Gastroesophageal sphincter (tissue), 4 donors: ENCODE measurements around a stretch of chr3.

DNA sequence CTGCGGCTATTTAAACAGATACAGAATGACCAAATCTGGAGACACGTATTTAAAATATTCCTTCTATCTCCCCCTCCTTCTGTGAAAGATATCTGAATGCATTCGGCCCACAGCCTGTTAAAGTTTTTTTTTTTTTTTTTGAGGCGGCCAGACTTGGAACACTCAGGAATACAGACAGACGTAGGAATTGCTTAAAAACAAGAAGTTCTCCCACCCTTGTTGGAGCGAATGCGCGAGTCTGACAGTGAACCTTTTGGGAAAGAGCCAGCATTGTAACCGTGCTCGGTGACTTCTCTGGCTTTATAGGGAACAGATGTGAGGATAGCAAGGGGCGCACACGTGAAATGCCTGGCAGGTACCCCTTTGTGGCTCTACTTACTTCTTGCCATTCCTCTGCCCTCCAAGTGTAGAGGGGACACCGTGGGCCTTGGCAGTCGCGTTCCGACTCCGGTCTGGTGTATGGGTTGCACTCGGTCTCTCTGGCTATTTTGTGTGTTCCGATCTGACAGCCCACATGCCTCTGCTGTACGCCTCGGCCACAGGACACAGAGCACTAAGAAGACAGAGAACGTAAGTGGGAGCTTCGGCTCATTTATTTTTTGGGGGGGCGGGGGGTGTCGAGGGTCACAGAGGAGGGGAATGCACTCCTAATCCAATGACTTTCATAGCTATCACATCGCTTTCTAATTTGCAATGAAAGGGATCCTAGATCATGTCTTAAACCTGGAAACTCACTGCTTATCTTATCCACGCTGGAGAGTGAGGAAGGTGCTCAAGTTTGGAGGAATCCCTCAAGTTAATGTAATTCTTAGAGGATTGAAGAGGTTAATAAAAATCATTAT is 126.4 kb downstream of the ADAMTS9 start:
- PRO-cap = unidirectional peak, plus-strand start at position 146 of the sequence; unidirectional peak, plus-strand start at position 309 of the sequence; bidirectional peak, plus-strand start at position 541 of the sequence, minus-strand start at position 461 of the sequence
- RAMPAGE, long total RNA, 4 experiments = start-site peak on the plus strand in 2 of 4 experiments, centred at positions 231 to 529 of the sequence, 46 to 490 reads per replicate; start-site peak on the minus strand in 1 of 4 experiments, centred at position 429 of the sequence, 35 reads per replicate

- PRO-cap = no peak
- RAMPAGE, long total RNA, 4 experiments = no peak in any of the 4 experiments
These were observed 60.2 kb downstream of the ADAMTS9 start for GRCh38 chr3:64627291-64628267.

DNA sequence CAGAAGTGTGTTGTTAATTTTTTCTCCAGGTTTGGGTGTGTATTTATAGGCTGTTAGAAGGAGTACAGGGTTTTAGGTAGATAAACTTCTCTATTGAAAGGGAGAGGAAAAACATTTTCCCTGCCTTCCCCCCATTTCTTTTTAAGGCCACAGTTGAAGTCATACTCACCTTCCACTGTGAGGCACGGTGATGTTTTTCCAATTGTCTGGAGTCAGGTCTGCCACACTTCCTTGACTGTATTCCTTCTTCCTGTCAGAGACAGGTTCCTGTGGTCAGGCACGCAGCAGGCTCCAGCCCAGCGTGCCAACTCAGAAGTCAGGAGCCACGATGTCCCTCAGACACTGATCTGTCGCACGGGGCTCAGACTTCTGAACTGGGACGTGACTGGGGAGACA is 41.1 kb upstream of the ADAMTS9 start:
- PRO-cap = no peak
- RAMPAGE, long total RNA, 4 experiments = no peak in any of the 4 experiments

DNA sequence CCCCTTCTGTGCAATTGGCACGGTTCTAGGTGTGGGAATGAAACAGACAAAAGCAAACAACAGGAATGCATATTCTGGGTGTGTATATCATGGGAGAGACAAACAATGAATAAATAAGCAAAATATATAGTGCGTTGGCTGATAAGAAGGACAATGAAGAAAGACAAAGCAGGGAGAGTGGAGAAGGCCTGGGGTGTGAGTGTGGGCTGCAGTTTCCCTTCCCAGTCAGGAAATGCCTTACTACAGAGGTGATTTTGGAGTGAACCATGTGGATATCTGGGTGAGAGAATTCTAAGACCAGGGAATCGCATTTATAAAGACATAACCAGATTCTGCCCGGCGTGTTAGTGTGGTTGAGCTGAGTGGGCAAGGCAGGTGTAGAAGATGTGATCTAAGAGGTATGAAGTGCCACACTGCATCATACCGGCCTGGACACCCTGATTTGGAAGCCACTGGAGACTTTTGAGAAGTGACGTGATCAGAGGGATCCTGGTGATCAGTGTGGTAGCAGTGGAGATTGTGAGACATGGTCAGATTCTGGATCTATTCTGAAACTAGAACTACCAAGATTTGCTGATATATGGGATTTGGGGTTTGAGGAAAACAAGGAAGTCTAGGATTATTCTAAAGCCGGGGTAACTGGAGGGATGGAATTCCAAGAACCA is 125.9 kb upstream of the ADAMTS9 start:
- PRO-cap = no peak
- RAMPAGE, long total RNA, 4 experiments = start-site peak on the plus strand in 1 of 4 experiments, centred at position 511 of the sequence, 8 reads per replicate

DNA sequence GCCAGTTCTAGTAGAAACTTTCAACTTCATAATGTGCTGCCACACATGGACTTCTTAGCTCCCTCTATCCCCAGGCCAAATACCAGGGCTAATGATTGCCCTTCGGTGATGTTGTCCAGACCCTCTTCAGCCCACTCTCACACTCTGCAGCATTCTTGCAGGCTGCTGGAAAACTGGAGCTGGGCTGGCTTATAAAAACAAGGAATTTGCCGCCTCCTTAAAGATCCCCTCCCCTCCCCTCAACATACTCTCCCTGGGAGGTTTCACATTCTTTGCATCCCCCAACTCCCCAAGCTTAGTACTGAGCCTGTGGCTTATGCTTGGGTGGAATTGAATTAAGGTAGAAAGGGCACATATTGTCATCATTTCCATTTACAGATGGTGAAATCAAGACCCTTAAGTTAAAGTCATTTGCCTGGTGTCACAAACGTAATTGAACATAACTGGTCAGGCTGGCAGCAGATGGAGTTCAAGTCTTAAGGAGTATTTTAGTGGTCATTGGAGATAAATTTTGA is 222.3 kb upstream of the ADAMTS9 start:
- PRO-cap = no peak
- RAMPAGE, long total RNA, 4 experiments = no peak in any of the 4 experiments

GRCh38 chr3:65181625-65182089 is 493.9 kb upstream of the ADAMTS9 start:
- PRO-cap = no peak
- RAMPAGE, long total RNA, 4 experiments = no peak in any of the 4 experiments

DNA sequence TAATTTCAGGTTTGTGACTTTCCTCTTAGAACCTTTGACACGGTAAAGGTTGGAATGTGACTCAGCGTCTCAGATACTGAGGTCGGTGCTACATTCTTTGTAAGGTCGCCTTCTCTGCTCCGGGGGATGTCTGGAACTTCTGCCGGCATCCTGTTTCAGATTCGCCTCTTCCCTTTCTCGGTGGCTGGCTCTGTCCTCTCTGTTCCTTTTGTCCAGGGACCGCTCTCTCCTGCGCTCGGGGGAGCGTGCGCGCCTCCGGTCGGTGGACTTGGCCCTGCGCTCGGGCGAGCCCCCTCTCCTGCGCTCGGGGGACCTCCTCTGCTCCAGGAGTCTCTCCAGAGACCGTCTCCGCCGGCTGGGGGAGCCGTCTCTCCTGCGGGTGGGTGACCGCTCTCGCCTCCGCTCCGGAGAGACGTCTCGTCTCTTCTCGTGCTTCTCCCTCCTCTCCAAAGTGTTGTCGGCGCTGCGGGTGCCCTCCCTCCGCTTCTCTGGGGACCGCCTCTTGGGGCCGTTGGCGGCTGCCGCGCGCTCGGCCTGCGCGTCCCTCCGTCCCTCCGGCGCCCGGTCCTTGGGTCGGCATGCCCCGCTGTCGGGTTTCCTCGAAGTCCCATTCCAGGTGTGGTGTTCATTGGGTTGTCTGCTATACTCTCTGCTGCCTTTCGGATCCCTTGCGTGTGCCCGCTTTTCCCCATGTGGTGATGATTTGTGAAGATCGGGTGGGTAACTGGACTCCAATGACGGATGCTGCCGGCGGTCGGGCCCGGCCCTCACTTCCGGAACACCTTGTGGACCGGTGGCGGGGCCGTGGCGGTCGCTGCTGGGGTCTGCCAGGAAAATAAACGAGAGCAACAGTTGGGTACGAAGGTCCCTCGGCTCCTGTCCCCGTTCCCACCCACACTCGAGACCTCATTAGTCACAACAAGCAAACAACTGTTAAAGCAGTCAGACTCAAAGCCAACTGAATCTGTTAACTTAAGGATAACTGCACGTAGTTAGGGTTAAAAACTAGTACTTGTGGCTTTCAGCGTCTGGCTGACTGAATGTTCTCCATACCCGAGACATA is 668.8 kb upstream of the ADAMTS9 start:
- PRO-cap = no peak
- RAMPAGE, long total RNA, 4 experiments = no peak in any of the 4 experiments

- PRO-cap = no peak
- RAMPAGE, long total RNA, 4 experiments = no peak in any of the 4 experiments
These were observed 227.6 kb downstream of the MAGI1 start for GRCh38 chr3:65810969-65811668.

GRCh38 chr3:65862347-65863107 is 176.2 kb downstream of the MAGI1 start:
- PRO-cap = no peak
- RAMPAGE, long total RNA, 4 experiments = start-site peak on the minus strand in 1 of 4 experiments, at chr3:65862370-65863008 at its widest, 5 to 6 reads per replicate

DNA sequence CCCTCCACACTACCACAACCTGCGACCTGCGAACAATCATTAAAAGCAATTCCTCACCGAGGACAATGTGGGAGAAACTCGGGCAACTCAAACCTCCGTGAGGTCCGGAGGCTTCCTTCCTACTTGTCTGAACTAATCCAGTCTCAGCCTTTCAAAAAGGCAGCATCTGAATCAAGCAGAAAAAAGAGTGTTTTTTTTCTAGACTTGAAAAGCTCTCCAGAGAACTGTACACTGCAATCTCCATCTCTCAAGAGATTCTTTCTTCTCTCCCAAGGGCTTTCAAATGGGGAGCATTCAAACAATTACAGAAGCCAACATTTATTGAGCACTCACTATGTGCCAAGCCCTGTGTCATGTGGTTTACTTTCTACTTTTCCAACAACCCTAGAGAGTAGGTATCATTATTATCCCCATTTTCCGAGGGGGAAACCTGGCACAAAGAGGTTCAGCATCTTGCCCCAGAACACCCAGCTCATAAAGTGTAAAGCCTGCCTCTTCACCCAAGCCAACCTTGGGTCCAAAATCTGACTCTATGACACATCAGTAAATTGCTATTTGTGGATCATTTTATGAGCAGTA is 10.0 kb downstream of the MAGI1 start:
- PRO-cap = no peak
- RAMPAGE, long total RNA, 4 experiments = no peak in any of the 4 experiments

GRCh38 chr3:66055360-66055794 is 16.7 kb upstream of the MAGI1 start:
- PRO-cap = no peak
- RAMPAGE, long total RNA, 4 experiments = no peak in any of the 4 experiments

GRCh38 chr3:66153417-66153853 is 67.4 kb upstream of the SLC25A26 start:
- PRO-cap = no peak
- RAMPAGE, long total RNA, 4 experiments = no peak in any of the 4 experiments

GRCh38 chr3:66311882-66312394 is 91.1 kb downstream of the SLC25A26 start:
- PRO-cap = no peak
- RAMPAGE, long total RNA, 4 experiments = no peak in any of the 4 experiments

DNA sequence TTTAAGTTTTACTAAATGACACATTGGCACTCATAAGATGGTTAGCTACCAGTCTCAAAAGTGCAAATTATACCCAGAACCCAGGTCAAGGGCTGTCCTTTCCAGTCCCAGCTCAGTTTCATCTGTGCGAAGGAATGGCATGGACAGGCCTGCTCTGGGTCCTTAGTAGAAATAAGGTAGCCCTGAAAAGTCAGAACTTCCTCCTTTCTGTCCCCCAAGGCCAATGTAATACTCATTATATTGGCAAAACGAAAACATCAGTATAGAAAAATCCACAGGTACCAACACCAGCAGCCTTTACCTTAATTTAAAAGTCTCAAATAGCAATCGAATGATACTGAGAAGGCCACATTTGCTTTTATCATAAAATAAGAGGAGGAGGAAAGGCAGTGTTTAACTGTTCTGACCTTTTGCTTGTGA is 121.7 kb downstream of the LRIG1 start:
- PRO-cap = no peak
- RAMPAGE, long total RNA, 4 experiments = no peak in any of the 4 experiments

GRCh38 chr3:66385972-66386537 is 114.8 kb downstream of the LRIG1 start:
- PRO-cap = no peak
- RAMPAGE, long total RNA, 4 experiments = no peak in any of the 4 experiments

GRCh38 chr3:66480514-66481403 is 20.1 kb downstream of the LRIG1 start:
- PRO-cap = no peak
- RAMPAGE, long total RNA, 4 experiments = no peak in any of the 4 experiments

GRCh38 chr3:66971830-66972224 is 26.3 kb upstream of the KBTBD8 start:
- PRO-cap = no peak
- RAMPAGE, long total RNA, 4 experiments = no peak in any of the 4 experiments

DNA sequence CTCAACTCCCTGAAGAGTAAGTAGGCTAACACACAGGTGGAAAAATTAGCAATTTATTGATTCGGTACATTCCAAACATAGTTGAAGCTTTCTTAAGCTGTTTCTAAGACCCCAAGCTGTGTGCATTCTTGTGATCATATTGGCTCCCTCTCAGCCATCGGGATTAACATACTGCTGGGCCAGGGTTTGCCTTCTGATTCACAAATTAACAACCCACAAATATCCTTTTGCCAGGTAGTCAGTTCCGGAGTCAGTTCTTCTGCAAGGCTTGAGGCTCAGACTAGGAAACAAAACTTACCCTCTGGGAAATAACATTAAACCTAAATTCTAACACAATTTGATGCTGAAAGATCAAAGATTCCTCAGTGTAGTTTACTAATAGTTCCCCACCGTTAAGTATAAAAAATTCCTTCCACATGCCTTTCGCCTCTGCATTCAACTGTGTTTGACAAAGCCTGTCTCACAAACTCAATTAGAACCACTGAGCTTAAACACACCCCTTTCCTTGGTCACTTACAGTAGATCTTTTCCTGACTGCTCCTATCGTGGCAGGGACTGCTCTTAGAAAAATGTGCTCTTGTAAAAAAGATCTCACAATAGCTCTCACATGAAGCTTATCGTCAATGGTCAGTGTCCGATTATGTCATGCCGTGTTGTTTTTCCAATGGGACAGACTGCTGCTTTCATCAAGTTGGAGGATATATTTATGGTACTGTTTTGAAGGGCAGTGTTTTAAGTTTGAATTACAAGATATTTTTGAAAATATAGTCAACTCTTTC is 9.0 kb upstream of the KBTBD8 start:
- PRO-cap = no peak
- RAMPAGE, long total RNA, 4 experiments = no peak in any of the 4 experiments

DNA sequence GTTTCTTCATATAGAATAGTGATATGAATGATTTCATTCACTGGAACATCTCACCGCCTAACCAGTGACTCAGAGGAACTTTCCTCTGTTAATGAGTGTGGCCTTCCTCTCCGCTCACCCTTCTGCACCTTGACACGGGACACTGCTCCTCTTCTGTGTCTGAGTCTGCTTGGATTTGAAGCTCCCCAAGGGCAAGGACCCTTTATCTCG is 20.7 kb downstream of the KBTBD8 start:
- PRO-cap = no peak
- RAMPAGE, long total RNA, 4 experiments = no peak in any of the 4 experiments

DNA sequence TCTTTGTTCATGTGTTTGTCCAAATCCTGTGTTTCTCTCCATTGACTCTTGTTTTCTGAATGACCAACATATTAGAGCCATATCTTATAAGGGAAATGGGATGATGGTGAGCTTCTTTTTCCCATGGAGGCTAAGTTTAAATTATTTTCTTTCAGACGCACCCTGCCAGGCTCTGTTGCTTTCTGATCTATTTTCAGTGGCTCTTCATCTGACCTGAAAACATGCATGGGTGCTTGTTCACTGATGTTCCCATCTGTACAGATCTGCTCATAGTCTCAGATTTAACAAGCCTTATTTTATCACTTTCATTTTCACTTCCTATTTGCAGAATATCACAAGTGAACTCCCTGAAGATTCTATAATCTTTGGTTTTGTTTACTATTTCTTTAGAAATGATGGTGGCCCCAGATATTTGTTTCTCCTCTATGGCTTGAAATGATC is 31.1 kb upstream of the SUCLG2 start:
- PRO-cap = no peak
- RAMPAGE, long total RNA, 4 experiments = no peak in any of the 4 experiments